Mononuclear cell (primary cell): ENCODE data around the genes NUP107, CNOT2 and TMEM19.

DNA sequence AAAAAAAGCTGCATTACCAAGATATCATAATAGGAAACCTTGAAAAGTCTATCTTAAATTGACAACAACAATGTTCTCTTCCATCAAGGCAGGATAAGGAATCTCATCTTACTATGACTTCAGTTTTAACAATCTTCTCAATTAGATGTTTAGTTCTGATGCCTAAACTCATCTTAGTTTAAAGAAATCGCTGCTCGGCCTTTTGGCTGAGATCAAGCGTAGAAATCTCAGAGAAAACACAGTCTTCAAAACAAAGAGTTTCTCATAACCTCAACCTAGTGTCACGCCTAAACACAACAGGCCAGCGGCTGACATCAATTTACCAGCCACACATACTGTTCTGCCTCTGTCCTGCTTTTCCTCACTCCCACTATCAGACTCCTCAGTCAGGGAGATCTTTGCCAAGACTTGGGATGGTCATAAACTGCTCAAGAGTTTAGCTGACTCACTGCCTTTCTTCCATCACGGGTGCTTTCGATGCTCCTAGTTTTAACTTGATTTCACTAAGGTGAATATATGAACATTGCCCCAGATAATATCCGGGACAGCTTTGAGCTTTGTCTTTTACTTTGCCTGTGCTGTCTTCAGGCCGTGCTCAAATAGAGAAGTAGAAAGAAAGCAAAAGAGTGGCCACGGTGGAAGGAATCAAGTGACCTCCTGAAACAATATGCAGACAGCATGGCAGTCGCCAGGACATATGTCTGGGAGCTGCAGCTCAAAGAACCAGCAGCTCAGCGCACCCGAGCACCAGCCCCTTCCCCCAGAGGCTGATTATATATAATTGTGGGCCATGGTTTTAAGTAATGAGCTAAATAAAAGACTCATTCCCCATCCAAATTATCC is 12.2 kb downstream of the MDM1 start:
- RRBS = no CpG with 5 or more reads among the region's 13 CpGs

DNA sequence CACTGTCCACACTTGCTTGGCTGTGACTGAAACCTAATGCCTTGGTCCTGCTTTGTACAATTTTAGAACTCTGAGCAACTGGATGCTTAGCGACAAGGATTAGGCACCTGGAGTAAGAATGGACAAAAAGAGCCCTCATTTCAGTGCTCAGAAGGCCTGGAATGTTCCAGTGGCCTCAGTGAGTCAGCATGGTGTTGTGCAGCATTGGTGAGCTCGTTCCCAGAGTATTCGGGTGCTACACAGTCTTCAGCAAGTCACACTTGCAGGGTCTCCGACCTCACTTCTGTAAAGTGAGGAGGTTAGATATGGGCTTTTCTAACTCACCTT is 107.9 kb upstream of the MDM1 start:
- RRBS = no CpG with 5 or more reads among the region's 4 CpGs

GRCh38 chr12:68625342-68625844 is 14.7 kb downstream of the RAP1B start:
- RRBS = no CpG with 5 or more reads among the region's 13 CpGs

GRCh38 chr12:68686358-68687158 is at the start of gene NUP107:
TSS of gene NUP107 (plus strand) at chr12:68686978.
- RRBS = 0% methylated on average over 10 of the region's 29 CpGs

DNA sequence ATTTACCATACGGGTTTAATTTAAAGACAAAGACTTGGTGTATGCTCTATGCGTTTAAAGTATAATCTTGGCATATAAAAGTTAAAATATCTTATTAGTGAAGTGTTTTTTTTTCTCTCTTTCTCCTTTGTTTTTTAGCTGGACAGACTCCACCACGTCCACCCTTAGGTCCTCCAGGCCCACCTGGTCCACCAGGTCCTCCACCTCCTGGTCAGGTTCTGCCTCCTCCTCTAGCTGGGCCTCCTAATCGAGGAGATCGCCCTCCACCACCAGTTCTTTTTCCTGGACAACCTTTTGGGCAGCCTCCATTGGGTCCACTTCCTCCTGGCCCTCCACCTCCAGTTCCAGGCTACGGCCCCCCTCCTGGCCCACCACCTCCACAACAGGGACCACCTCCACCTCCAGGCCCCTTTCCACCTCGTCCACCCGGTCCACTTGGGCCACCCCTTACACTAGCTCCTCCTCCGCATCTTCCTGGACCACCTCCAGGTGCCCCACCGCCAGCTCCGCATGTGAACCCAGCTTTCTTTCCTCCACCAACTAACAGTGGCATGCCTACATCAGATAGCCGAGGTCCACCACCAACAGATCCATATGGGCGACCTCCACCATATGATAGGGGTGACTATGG is 19.2 kb downstream of the CPSF6 start:
- RRBS = no CpG with 5 or more reads among the region's 13 CpGs

GRCh38 chr12:69266441-69266935 is 27.1 kb downstream of the CPSF6 start:
- RRBS = no CpG with 5 or more reads among the region's 2 CpGs

DNA sequence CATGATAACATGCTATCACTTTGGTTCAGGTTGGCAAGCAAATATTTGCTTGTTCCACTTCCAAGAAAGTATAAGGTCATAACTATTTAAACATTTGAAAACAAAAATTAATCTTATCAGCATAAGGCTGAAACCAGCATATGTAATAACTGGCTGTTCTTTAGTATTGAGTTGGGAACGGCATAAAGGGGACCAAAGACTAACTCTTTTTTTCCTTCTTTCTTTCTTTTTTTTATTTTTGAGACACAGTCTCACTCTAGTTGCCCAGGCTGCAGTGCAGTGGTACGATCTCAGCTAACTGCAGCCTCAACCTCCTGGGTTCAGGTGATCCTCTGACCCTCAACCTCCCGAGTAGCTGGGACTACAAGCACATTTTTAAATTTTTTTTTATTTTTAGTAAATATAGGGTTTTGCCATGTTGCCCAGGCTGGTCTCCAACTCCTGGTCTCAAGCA is 2.3 kb upstream of the LYZ start:
- RRBS = no CpG with 5 or more reads among the region's 3 CpGs

- RRBS = no CpG with 5 or more reads among the region's 3 CpGs
Measured at GRCh38 chr12:69359110-69359469, 453 bp upstream of the YEATS4 start.

GRCh38 chr12:69685747-69686346 is 13.3 kb downstream of the BEST3 start:
- RRBS = no CpG with 5 or more reads among the region's 3 CpGs

DNA sequence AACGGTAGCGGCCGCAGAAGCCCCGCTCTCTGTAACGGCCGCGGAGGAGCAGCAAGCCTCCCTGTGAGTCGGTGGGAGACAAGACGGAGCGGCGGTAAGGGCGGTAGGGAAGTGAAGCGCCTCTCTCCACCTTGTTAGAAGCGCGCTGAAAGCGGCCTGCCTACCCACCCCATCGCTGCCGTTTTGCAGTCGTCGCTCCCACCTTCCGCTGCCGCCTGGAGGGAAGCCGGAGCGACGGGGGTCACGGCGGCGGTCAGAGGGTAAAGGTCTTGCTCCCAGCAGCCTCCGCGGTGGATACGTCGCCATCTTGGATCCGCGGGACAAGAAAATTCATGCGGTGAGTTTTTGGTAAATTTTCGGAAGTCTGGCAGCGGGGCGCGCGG is at the start of gene CNOT2:
Gene CNOT2 (plus strand): TSS at position 290 of the 383 bp plus-strand sequence.
- RRBS = no CpG with 5 or more reads among the region's 40 CpGs

GRCh38 chr12:70251081-70251739 is 8.0 kb downstream of the CNOT2 start:
- RRBS = no CpG with 5 or more reads among the region's 3 CpGs

- RRBS = no CpG with 5 or more reads among the region's 9 CpGs
Measured at GRCh38 chr12:70664378-70664964, 27.2 kb upstream of the PTPRB start.

GRCh38 chr12:70754105-70755031 is 117.1 kb upstream of the PTPRB start:
- RRBS = no CpG with 5 or more reads among the region's 11 CpGs

- RRBS = 6% methylated on average over 5 of the region's 37 CpGs
Measured at GRCh38 chr12:71440122-71440791, 659 bp downstream of the LGR5 start.

DNA sequence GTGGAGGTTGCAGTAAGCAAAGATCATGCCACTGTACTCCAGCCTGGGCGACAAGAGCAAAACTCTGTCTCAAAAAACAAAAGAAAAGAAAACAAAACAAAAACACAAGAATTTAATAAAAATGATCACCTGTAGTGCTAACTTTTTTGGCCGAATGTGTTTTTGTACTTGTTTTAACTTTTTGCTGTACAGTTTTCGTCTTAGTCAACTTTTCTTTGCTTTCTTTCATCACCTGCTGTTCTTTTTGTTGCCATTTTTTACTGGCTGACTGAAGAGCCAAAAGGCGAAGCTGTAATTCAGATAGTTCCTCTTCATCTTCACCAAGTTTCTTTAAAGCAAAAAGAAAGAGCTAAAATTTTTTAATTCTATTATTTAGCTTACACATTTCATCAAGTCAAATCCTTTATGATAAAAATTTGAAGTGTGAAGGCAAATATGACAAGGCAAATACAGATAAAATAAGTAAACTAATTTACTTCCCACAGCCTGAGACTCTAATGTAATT is 18.8 kb downstream of the ZFC3H1 start:
- RRBS = no CpG with 5 or more reads among the region's 4 CpGs

DNA sequence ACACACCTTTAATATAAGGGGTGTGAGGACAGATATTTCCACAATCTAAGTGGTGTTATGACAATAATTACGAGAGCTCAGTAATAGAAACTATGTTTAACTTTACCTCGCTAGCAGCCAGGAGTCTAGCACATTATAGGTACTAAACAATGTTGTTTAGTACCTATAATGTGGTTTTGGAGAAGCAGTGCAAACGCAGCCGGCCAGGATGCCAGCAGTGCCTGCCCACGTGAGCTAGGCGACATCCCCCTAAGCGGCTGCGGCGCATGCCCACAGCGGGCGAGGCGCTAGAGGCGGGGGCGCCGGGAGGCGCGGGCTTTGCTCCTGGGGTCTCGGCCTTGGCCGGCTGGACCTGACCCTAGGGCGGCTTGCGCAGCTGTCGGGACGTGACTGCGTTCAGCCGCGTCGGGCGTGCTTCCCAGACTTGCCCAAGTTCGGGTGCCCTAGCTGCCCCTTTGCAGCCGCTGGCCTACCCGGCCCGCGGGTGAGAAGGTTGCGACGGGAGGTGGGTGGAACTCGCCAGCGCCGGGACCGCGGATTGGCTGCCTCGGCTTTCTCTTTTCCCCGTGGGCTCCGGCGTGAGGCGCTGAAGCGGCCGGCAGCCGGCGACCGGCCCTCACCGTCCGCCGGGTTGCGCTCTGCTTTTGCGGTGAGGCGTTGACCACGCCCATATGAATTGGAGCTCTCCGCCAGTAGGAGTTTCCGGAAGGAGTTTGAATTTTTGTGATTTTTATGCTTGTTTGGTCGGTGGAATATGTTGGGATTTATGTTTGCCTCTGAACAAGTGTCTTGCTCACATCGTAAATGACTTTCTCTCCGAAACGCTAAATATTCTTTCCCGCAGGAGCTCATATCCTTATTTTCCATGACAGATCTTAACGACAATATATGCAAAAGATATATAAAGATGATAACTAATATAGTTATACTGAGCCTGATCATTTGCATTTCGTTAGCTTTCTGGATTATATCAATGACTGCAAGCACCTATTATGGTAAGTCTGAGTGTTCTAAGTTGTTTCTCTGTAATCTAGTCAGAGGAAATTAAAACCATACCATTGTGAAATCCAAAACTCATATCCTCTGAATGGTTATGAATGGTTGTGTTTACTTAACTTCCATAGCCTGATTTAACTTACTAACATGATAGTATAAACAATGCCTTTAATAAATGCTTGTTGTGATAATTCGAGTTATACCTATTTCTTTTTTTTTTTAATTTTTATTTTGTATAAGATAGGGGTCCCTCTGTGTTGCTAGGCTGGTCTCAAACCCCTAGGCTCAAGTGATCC is at the start of gene TMEM19:
Gene TMEM19 (plus strand): TSS at position 267 of the 1,292 bp plus-strand sequence.
- RRBS = 2% methylated on average over 33 of the region's 67 CpGs

- RRBS = no CpG with 5 or more reads among the region's 1 CpG
Measured at GRCh38 chr12:71782392-71782735, 27.7 kb downstream of the RAB21 start.

DNA sequence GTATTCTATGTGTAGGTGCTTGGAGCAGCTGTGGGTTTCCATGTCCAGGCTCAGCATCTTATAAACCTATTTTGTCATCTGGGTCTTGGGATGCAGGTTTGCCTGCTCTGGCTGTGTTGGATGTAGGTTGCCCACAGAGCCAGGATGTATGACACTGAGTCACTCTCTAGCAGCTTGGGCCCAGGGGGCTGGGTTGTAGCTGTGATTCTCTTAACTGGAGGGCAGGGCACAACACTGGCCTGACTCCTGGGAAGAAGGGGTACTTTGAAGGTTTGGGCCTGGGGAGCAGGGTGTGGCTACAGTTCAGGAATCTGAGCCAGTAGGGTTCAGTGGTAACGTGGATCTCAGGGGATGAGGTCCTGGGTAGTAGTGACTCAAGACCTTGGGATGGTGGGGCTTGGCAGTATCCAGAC is 25.6 kb downstream of the TBC1D15 start:
- RRBS = no CpG with 5 or more reads among the region's 1 CpG

- RRBS = 8% methylated on average over 25 of the region's 47 CpGs
Measured at GRCh38 chr12:72273282-72273895, 1.2 kb downstream of the TRHDE start.

GRCh38 chr12:72277489-72277788 is 5.3 kb downstream of the TRHDE start:
- RRBS = no CpG with 5 or more reads among the region's 1 CpG